A673 (cell line): ENCODE measurements around the genes HOMER2 and TM6SF1.

- PRO-cap: no peak
These were observed at the start of gene HOMER2 for GRCh38 chr15:82952144-82953191. Gene HOMER2 (minus strand): TSS chr15:82952720.

- PRO-cap: no peak
These were observed 14.4 kb upstream of the RAMAC start for GRCh38 chr15:82971461-82972123.

GRCh38 chr15:83000283-83000622, 11.2 kb downstream of the C15orf40 start:
- PRO-cap: unidirectional peak, minus-strand start at chr15:83000527

- PRO-cap: no peak
These were observed 540 bp downstream of the C15orf40 start for GRCh38 chr15:83010723-83011475.

DNA sequence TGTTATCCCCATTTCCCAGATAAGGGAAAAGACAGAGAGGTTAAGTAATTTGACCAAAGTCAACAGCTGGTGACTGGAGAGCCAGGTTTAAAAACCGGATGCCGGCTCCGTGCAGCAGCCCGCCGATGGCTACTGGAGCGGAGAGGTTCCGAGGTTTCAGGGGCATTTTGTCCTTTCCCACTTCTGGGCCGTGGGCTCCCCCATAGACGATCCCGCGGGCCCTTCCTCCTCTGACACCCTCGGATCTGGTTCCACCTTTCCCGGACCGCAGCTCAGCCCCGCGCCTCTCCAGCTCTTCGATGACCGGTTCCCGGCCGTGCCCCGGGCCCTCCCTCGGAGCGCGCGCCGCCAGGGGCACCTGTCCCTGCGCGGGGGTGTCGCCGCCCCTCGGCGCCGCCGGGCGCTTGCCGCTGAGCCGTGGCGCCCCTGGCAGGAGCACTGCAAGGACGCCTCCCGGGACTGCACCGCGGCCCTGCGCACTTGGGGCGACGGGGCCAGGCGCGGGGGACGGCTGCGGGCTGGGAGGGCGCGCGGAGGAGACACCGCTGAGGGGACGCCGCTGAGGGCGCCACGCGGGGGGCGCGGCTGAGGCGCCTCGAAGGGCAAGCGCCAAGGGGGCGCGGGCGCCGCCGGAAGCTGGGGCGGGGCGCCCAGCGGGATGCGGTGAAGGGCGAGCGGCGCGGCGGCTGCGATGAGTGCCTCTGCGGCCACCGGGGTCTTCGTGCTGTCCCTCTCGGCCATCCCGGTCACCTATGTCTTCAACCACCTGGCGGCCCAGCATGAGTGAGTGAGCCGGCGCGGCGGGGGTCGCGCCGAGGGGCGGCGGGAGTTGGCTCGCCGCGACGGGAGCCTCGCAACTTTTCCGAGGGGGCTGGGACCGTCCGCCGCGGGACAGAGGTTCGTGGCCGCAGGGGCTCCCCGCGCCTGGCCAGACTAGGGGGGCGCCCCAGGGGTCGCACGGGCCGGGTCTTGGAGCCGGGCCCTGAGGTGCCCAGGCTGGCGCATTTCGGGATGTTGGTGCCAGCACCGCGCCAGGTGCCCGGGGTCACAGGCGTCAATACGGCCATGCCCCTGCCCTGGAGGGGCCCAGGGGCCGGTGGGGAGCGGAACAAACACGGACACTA, at the start of gene TM6SF1:
TM6SF1 (plus strand) TSS at position 656 of the 1,124 bp plus-strand sequence.
- PRO-cap: no peak

GRCh38 chr15:83206413-83206739, 1.2 kb downstream of the HDGFL3 start:
- PRO-cap: bidirectional peak, plus-strand start at chr15:83206716, minus-strand start at chr15:83206713

GRCh38 chr15:83206929-83207315, 701 bp downstream of the HDGFL3 start:
- PRO-cap: bidirectional peak, plus-strand start at chr15:83207109, minus-strand start at chr15:83207063

DNA sequence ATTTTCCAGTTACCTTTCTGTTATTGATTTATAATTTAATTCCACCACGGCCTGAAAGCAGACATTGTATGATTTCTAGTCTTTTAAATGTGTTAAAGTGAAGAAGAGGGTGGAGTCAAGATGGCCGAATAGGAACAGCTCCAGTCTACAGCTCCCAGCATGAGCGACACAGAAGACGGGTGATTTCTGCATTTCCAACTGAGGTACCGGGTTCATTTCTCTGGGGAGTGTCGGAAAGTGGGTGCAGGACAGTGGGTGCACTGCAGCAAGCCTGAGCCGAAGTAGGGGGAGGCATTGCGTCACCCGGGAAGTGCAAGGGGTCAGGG, 193.3 kb upstream of the GOLGA6L4 start:
- PRO-cap: no peak

DNA sequence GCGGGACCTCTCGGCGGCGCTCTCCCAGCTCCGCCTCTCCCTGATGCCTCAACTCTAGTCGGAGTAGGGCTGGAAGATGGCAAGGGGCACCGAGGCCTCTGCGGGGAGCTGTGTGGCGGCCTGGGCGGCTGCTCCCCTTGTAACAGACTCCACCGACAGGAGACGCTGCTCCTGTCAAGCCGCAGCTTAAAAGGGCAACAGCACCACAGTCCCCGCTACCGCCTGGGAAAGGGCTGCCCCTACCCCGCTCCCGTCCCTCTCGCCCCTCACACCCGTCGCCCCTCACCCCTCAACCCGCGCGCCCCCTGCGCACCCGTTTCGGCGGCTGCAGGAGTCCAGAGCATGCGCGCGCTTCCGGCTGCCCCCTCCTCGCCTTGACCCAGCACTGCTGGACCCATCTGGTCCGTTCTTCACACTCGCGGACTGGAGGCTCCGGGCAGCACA, 178.9 kb upstream of the ZSCAN2 start:
- PRO-cap: no peak

DNA sequence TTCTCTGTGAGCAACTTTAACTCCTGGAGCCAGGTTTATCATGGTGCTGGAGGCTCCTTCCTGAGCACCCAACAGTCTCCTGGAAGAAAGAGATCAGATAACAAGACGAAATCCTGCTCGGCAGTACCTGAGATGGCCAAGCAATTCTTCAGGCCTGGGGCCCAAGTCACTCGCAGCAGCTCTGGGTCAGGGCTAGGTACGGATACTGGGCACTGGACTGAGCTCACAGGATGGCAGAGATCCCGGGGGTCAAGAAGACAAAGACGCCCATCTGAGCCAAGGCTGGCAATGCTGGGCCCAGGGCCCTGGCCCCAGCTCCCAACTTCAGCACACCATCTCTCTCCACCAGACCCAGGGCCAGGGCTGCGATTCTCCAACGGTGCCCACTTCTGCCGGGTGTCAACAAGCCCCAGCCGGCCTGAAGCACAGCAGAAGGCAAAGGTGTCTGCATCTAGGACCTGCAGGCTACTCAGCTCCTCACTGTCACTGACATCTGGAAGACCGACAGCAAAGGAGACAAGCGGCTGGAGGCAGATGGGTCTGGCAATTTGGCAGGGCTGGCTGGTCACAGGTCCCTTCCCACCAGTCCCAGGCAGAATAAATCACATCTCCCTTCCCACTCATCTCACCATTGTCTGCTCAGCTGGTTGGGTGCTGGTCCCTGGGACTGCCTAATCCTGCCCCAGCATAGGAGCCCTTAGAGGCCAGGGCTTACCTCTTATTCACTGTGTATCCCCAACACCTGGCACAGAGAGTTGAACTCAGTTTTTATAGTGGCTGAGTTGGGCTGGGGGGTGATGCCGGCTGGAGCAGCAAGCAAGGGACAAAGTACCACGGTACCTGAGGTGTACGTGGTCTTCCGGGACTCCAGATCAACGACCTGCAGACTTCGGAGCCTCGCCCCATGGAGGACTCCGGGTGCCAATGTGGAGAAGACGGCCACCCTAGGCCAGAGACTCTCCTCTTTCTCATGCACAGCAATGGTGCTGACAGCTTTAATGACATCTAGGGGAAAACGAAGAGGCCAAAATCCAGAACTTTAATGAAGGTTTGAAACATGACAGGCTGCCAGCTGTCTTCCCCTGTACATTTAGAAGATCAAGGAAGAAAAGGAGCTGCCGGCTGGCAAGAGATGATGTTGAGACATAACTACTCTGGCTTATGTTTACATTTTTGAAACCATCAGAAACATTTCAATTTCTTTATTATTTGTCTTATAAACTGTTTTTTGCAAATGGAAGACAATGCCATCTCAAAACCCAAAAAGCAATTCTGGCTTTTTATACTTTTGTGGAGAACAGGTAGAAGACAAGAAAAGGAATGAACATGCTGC, 8.3 kb downstream of the WDR73 start:
- PRO-cap: no peak

GRCh38 chr15:84713481-84713997, 2.4 kb downstream of the SEC11A start:
- PRO-cap: no peak

DNA sequence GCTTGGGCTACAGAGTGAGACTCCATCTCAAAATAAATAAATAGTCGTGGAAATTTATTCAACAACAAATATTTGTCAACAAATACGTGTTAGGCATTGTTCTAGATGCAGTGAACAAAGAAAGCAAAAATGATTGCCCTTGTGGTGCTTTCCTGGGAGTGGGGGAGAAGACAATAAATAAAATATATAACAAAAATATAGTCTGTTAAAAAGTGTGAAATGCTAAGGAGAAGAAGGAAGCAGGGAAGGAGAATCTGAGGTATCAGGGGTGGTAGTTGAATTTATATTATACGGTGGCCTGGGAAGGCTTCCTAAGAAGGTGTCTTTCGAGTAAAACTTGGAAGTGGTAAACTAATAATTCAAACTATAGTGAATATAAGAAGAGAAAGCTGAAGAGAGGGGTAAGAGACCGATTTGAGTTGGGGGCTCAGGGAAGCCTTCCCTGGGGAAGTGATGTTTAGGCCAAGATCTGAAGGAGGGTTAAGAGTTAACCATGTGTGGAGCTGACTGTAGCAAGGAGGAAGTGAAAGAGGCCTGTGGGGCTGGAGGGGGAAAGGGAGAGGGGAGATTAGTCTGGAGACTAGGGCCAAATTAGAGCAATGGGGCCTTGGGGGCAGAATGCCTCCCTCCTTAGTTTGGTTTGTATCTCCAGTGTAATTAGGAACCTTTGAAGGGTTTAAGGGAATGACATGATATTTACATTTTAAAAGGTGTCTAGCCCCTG, 2.0 kb downstream of the ZNF592 start:
- PRO-cap: no peak

GRCh38 chr15:84766269-84766751, 17.9 kb downstream of the ZNF592 start:
- PRO-cap: no peak

DNA sequence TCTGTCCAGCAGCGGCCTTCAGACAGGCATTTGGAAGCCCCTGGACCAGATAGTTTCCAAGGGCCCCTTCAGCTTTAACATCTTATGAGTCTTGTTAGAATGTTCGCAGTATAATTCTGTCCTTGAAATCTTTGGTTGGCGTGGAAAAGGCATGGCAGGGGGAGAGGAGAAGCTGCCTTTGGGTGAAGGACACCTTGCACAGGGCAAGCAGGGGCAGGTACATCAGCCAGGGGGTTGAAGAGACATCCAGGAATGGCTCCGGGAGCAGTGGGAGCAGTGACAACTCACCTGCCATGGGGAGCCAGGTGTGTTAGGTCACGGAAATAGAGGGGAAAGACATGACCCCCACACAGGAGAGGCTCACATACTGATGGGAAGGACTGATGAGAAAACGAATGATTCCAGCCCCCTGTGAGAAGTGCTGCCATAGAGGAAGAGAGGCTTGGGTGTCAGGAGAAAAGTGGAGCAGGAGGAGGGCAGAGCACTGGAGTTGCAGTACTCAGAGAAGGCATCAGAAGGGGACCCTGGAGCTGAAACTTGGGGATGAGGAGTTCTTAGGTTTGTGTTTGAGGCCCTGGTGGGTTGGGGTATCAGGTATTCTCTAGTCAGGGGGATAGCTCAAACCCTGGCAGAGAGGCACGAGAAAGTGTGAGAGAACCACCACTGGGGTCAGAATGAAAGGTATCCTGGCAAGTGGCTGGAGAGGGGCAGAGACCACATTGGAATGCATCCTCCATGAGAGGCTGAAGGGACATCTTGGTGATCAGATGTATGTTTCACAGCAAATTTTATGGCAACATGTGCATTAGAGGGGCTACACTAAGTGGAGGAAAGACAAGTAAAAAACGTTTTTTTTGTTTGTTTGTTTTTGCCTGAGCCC, 22.7 kb downstream of the ZNF592 start:
- PRO-cap: no peak

GRCh38 chr15:84826384-84827060, 9.4 kb downstream of the ALPK3 start:
- PRO-cap: no peak

DNA sequence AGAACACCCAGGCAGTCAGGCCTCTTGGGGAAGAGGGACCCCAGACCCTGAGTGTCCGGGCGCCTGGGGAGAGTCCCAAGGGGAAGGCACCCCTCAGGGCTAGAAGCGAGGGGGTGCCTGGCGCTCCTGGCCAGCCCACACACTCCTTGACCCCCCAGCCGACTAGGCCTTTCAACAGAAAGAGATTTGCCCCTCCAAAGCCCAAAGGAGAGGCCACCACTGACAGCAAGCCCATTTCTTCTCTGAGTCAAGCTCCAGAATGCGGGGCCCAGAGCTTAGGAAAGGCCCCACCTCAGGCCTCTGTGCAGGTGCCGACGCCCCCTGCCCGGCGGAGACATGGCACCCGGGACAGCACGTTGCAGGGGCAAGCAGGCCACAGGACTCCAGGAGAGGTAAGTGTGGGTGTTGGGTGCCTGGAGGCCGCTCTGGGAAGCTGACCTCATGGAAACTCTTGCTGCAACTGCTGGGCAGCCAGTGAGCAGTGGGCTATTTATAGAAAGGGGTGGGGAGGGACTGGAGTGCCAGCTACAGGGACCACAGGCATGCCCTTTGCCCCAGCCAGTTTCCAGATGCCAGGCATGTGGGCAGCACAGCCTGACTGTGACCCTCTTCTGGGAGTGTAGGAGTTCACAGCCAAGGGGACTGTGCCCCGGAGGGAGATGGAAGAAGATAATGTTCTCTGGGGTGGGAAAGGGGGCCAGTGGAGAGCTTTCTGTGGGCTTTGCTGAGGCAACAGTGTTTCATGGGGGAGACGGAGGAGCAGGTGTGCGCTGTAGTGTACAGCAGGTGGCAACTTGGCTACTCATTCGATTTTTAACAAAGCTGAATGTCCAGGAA, 23.6 kb downstream of the ALPK3 start:
- PRO-cap: no peak

- PRO-cap: no peak
These were observed 37.4 kb upstream of the PDE8A start for GRCh38 chr15:84944302-84944692.

DNA sequence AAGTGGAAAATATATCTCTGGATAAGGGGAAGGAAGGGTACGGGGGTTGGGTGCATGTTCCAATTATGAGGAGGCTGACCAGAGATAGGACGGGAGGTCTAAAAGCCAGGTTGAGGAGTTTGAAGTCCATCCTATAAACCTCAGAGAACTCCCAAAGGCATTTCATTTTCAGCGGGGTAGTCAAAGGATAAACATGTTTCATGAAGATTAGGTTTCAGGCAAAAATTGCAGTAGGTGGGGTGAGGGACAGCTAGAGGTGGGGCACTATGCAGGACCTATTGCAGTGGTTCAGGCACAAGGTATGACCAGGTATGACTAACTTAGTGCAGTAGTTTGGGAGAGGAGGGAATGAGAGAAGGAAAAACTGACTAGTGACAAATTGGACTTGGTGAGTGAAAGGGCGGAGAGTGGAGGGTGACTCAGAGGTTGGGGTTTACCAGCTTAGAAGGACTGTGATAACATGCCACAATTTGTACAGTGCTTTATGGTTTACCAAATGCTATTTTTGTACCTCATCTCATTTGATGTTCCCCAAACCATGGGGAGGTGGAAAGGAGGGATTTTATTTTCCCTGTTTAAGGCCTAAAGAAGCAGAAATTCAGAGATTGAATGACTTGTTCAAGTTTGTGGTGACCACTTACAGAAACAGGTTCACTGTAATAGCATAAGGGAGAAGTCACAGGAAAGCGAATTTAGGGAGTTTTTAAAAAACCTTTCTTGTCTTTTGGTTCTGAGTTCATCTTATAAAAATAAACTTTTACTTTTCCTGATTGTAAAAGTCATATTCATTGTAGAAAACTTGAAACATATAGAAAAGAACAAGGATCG, 10.9 kb downstream of the PDE8A start:
- PRO-cap: no peak

DNA sequence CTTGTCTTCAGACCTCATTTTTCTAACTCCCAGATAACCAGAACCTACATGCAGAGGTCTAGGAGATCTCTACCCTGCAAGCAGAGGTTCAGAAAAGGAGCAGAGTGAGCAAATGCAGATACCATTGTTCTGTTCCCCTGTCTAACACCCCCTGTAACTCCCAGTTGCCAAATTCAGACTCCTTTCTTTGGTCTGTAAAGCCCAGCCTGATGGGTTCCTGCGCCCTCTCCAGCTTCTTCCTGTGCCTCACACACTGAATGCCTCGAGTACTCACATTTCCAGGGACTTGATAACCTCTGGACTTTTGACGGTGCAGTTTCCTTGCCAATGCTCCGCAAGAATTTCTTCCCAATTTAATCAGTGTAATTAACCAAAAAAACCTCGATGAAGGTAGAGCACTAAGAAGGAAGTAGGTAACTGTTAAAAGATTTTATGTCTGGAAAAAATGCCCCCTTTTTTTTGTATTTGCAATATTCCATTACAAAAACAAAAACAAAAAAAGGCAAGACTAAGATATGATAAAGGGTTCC, 19.3 kb downstream of the PDE8A start:
- PRO-cap: no peak

GRCh38 chr15:85012459-85013273, 31.0 kb downstream of the PDE8A start:
- PRO-cap: no peak